Foreskin keratinocyte (primary cell): ENCODE measurements around the gene GLI3.

DNA sequence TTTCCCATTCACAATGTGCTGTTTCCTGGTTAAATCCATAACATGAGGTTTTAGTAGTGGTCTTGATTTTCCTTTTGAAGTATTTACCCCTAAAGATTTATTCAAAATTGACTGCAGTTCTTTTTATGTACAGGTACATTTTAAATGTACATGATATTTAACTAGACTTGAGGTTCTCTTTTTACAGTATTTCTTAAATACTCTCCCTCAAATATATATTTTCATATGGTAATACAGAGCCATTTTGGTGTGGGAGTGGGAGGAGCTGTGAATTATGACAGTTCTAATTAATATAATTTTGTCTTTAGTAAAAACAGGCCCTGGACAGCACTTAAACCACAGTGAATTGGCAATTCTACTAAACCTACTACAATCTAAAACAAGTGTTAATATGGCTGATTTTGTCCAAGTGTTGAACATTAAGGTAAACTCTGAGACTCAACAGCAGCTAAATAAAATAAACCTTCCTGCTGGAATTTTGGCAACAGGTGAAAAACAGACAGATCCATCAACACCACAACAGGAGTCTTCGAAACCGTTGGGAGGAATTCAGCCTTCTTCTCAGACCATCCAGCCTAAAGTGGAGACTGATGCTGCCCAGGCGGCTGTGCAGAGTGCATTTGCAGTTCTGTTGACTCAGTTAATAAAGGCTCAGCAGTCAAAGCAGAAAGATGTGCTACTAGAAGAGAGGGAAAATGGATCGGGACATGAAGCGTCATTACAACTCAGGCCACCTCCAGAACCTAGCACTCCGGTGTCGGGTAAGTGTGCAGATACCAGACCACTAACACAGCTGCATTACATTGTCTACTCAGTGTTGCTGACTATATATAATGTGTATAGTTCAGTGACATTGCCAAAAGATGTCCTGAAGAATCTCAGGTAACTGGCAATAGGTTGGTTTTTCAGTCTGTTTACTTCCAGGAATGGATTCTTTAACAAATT lies 41.7 kb downstream of the MPLKIP start:
- RAMPAGE, total RNA = no peak

- RAMPAGE, total RNA = no peak
These were observed 11.8 kb downstream of the MPLKIP start for GRCh38 chr7:40122636-40123037.

- RAMPAGE, total RNA = no peak
These were observed 99.3 kb downstream of the SUGCT start for GRCh38 chr7:40234098-40234433.

DNA sequence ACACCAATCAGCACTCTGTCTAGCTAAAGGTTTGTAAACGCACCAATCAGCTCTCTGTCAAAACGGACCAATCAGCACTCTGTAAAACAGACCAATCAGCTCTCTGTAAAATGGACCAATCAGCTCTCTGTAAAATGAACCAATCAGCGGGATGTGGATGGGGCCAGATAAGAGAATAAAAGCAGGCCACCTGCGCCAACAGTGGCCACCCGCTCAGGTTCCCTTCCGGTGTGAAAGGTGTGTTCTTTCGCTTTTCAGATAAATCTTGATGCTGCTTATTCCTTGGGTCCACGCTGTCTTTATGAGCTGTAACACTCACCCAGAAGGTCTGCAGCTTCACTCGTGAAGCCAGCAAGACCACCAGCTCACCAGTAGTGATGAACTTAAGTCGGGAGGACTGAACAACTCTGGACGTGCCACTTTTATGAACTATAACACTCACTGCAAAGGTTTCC lies 763.0 kb downstream of the SUGCT start:
- RAMPAGE, total RNA = no peak

- RAMPAGE, total RNA = no peak
These were observed 595.3 kb downstream of the INHBA start for GRCh38 chr7:41107623-41108028.

- RAMPAGE, total RNA = no peak
These were observed 6.8 kb downstream of the INHBA start for GRCh38 chr7:41695571-41696942.

DNA sequence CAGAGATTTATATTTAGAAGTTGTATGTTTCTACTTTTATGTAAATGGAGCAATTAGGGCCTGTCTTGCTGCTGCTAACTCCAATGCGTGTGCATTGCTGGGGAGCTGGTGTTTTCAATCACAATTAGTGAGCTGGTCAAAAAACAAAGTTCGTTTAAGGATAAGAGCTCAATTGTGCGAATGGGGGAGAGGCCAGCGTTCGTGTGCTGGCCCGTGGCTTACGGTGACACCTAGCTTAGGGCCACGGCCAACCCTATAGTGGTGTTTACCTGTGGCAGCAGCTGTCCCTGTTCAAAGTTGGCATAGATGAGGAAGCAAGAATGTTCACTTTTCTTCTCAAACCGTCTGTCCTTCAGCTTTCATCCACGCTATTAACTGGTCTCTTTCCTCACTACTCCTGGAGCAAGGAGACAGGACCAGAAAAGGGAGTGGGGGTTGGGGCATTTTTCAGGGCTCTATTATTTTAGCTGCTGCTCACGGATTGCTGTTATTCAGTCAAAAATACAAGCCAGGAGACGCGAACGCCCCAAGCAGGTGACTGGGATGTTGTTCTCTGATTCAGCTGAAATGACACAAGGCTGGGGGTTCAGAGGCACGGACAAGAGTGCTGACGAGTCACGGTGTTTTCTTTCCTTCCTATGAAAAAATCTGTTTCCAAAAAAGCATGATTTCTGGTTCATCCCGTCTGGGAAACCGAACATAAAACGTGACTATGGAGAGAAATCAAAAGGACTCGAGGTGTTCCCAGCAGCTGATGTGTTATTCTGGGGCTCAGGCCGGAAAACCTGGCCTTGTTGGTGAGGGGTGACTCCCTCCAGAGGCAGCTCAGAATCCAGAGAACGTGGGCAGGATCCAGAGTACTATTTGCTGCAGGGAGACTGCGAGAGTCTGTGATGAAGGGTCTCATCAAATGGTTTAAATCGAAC lies 3.3 kb upstream of the INHBA start:
- RAMPAGE, total RNA = no peak

DNA sequence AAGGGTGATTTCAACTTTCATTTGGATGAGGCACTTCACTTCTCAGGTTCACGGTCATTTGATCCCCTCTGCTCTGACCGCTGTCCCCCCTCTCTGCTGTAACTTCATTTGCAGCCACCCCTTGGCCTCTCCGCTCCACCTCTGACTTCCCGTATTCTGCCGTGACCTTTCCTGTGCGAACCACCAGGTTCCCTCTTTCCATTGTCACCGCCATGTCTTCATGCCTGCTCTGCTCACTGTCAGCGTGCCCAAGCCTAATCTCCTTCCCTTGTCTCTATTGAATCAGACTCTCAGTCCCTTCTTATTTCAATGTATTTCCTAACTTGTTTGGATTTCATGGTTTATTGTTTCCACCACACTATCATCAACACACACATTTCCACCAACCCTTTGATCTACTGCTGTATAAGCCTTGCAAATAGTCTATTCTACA lies 29.9 kb upstream of the INHBA start:
- RAMPAGE, total RNA = no peak

DNA sequence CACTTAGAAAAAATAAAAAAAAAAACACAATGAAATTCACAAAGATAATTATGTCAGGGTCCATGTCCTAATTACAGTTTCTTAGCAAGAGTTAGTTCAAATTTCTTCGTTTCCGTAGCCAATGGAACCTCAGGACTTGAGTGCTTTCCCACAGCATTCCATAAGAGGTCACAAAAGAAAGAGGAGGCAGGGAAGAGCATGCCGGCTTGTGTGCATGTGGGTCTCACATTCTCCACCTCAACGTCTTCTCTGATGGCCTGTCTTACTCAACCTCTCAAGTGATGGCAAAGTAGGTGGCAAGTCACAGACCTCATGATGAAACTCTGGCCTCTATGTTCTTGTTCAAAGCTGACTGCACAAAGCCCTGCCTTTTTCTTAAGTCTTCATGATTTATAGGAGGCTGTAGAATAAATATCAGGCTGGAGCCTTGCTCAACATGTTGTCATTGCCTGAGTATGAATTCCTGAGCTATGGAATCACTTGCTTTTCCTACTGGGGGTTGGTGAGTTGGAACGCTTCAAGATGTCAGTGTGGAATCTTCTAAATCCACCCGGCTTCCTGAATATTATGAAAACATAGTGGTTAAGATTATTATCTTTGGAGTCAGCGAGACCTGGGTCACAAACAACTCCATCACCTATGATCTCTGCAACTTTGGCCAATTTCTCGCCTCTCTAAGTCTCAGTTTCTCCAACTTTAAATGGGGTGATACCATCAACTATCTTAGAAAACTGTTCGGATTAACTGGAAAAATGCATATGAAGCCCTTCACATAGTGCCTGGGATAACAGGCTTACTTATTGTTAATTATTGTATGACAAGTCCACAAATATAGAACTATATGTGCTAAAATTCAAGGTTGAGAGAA lies 213.7 kb upstream of the INHBA start:
- RAMPAGE, total RNA = no peak

DNA sequence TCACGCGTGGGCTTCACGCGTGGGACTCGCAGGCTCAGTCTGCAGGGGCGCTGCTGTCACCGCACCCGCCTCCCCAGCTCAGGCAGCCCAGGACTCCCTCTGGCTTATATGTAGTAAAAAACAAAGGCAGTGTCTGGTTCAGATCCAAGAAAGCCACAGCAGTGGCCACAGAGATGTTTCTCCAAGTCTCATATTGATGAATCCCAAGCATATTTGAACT lies 239.8 kb upstream of the INHBA start:
- RAMPAGE, total RNA = no peak

- RAMPAGE, total RNA = no peak
These were observed 145.4 kb downstream of the GLI3 start for GRCh38 chr7:42091393-42092179.

- RAMPAGE, total RNA = no peak
These were observed 62.5 kb downstream of the GLI3 start for GRCh38 chr7:42174346-42175091.

- RAMPAGE, total RNA = no peak
These were observed 9.6 kb downstream of the GLI3 start for GRCh38 chr7:42227359-42227842.

- RAMPAGE, total RNA = no peak
These were observed 586 bp downstream of the GLI3 start for GRCh38 chr7:42236271-42236975.

GRCh38 chr7:42237116-42237776 lies at the start of gene GLI3:
TSS of gene GLI3 (minus strand) at chr7:42237209.
- RAMPAGE, total RNA = no peak

DNA sequence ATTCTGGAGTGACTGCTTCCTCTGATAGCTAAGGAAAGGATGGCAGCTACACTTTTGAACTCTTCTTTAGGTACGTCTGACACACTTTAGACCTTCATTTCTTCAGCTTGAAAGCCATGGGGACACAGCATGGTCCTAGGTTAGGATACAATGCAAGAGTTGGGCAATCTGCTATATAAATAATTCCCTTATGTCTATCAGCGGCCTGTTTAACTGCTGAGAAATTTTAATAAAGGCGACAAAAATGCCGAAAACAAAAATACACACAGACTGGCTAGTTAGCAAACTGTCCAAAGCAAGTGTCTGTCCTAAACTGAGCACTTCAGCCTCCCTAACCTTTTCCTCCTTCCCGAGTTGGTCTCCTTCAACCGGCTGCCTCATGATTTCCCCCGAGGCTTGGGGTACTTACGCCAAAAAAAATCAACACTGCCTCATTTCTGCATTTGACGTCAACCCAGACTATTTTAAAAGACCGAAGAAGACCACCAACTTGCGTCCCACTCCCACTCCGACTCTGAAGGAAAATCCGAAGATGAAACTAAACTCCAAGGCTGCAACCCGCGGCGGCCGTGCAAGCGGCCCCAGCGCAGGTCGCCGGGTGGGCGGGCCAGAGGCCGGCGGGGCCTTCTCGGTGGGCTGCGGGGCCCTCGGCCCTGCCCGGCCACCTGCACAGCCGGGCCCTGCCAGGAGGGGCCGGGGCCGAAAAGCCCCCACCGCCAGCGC lies 650 bp downstream of the C7orf25 start:
- RAMPAGE, total RNA = no peak

DNA sequence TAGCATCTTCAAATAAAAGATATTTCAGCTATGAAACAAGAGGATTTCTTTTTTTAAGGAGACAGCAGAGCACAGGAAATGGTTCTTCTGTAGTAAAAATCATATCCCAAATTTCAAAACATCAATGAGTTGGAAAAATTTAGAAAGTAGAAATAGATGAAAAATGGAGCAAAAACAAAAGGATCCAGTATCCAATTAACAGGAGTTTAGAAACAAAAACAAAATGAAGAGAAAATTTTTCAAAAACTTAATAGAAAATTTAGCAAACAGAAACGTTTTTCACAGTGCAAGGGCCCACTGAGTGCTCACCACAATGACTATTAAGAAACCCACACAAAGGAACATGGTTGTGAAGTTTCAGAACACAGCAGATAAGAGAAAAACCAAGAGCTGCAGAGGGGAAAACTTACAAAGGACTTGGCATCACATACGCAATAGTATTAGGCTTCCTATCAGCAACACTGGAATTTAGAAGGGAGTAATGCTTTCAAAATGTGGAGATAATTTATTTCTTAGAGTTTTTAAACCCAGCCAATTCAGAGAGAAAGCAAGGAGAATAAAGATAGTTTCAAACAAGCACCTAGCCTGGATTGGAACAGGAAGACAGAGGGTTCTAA lies 1.6 kb upstream of the C7orf25 start:
- RAMPAGE, total RNA = no peak

GRCh38 chr7:42945871-42946437 lies 13.8 kb downstream of the MRPL32 start:
- RAMPAGE, total RNA = no peak

DNA sequence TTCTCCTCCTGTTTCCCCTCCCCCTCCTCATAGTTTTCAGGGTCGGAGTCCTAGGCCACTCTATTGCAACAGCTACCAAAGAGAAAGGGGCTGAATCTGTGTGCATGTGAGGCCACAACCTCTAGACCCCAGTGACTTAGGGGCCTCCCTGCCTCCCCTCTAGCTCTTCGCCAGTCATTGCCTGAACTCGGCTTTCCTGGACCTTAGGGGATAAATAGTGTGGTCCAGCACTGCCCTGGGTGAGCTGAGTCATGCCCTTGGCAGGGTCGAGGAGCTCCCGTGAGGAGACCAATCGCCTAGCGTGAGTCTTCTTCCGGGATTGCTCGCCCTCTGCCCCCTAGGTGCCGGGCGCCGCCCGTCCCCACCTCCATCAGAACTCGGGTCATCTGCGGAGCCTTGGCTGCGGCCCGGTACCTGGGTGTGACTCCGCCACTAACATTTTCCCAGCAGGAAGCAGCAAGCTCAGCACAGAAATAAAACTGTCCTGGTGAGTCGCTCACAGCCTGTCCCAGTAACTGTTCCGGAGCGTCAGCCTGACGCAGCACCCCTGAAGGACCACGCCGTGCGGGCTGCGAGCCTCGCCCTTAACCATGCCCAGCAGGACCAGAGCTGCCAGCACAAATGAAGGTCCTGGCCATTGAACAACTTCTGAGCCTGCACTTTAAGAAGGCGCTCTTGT lies 136.5 kb downstream of the HECW1 start:
- RAMPAGE, total RNA = no peak

DNA sequence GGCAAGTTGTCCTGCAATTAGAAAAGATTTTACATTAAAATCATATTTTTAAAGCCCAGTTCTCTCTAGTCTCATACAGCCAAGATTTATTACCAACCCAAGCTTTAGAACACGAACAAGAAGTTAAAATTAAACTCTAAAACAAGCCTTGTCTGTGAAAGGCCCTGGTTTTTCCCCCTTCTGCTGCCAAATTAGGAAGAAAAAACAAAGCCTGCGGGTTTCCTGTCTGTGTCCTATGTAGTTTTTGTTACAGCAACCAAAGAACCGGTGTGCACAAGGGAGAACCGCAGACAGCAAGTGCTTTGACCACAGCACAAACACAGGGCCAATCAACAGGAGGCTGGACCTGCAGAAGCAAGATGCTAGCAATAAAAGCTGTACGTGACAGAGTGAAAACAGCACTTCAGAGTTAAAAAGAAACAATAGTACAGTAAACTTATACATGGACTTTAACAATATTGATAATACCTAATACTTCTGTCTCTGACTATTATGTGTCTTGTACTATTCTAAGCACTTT lies 65.8 kb downstream of the STK17A start:
- RAMPAGE, total RNA = no peak